Fallopian tube (tissue), 1 donor: ENCODE measurements around the gene ARL6IP6.

DNA sequence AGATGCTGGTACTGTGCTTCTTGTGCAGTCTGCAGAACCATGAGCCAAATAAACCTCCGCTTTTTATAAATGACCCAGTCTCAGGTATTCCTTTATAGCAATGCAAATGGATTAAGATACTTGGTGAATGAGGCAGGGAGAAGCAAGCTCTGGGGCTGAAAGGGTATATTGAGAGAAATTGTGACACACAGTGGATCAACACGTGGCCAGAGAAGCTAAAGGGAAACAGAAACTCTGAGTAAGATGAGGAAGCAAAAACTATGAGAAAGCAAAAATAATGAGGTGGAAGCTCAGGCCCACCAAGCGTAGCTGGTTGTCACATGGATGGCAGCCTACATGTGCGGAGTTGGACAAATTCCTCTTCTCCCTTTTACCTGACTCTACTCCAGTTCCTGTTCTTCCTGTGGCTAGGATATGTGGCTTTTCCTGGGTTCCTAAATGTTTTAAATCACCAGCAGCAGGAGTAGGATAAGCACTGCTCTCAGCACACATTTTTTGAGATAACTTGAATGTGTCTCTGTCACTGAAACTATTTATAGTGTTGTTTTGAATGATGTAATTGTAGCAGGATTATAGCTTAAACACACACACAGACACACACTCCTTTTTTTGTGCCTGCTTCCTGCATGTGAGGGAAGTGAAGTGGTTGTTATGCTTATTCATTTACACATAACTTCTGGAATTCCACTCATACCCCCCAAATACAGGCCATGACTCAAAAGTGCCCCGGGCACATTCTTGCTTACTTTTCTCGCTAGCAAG lies 30.1 kb upstream of the EPC2 start:
- PRO-cap: no peak

DNA sequence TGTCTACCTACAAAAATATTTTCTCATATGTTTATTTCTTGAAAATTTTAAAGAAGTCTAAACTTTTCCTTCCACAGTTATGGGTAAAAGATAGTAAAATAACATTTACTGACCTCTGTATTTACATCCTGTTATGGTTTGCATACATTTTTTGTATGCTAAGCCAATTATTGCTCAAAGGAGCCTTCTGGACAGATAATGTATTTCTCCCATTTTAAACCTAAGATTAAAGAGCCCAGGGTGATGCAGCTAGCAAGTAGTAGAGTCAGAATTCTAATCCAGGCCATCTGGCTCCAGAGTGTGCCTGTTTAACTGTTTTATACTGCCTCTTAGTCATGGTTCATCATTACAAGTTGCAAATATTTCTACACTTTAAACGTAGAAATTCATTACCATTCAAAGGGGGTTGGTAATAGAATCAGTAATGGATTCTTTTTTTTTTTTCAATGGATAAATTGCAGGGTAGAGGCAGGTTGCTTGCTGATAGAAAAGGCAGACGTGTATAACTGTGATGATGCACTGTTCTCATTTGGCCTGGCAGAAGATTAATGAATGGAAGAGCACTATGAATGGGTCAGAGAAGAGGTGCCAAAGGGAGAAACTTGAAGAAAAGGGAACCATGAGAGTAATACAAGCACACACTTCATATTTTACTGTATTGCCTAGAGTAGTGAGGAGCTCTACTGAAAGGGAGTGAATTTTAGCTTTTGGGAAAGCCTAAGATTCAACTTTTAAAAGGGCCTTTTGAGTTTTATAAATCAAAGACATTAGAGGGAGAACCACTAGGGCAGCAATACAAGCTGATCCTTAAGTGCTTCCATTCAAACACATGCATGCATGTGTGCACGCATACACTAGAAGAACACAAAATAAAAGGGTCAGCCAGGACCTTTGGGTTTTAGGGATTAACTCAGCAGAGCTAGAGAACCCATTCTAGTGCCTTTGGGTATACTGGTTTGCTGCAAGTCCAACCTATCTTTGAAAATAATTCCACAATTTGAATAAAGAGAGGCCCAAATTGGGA lies 52.6 kb downstream of the EPC2 start:
- PRO-cap: no peak

DNA sequence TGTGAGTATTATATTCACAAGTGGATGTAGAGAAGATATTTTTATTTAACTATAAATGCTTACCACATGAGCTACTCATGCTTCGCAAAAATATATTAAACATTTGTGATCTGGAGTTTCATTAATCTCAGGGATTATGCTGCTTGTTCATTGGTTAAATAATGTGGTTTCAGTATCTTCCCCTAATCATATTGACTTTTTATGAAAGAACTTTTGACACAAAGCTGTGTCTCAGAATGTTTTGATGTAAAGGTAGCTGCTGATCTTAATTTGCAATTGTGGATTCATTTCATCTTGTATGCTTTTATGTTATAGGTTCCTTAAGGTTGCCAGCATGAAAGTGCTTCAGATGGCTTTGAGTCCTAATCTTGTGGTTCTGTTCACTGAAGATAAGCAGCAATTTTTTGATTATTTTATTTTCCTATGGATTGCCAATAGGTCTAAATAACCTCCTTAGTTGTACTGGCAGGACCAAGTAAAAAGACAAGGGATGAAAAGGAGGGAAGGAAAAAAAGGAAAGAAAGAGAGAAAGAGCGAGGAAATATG lies 92.5 kb downstream of the LYPD6B start:
- PRO-cap: no peak

DNA sequence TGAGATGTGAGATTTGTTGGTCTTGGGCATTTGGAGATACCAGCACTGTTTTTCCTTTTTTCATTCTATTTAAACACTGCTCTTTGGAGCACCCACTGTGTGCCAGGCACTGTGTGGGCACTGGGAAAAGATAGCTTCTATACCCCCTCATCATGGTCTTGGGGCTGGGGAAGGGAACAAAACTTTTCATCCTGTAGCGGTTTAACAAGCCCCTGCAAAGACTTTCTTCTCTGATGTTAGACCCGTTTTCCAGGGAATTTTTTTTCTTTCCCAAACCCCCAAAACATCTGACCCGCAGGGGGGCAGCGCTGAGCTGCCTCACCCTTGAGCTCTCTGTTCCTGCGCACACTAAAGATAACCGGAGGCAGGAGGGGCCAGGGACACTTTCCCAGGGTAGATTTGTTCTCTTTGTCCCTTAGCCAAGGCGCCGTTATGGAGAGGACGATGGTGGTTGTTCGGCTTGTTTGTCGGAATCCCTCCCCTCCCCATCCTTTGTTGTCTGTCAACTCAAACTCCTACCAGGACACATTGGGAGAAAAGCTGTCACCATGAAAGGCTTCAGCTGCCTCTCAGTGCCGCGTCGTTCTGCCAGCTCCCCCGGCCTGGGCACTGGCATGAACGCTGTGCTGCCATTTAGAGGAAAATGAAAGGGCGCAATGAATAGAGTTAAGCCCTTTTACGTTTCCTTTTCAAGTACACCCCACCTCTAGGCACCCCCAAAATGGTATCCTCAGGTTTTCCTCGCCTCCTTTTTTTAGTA lies 62.4 kb downstream of the RND3 start:
- PRO-cap: no peak

DNA sequence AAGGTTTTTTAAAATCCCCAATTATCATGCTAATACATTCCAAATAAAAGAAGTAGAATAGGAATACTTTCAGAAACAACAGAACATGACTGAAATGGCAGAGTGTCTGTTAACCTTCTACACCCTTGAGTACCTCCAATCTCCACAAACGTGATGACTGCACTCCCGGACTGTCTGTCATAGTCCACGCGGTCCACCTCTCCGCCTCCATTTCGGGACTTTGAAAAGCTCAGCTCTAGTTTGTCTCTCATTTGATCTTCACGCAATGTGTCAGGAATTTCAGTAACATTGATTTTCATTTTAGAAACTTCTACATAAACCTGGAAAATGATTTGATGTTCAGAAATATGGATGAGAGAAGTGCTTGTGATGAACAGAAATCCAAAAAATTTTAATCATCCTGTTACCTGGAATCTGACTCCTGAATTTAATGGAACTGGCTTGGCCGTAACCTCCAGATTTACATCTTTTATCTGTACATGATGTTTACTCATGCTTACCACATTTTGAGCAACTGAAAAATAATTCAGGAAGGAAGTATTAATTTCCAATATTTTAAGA lies 13.8 kb upstream of the RBM43 start:
- PRO-cap: no peak

DNA sequence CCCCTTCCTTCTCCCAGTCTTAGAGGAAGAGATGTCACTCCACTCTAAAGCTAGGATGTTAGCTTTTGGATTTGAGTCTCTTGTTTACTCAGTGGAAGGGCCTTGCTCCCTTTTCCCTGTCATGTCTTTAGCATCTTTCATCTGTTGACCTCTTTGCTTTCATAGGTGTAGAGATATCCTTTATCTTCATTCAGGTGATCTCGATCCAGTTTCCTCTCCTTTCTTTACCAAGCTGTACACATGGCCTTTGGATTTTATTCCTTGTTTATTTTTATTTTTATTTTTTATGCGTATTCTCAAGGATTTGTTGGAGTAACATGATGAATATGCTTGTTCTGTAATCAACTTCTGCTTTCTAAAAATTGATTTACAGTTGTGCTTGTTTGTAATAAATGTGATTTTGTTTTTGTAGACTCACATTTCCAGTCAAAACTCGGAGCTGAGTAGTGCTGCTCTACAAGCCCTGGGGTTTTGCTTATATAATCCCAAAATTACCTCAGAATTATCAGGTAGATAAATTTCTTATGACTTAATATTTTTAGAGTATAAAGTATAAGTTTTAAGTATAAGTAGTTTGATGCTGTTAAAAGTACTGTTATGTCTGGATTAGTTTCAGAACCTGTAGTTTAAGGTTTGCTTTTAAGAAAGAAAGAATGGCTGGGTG lies 4.8 kb downstream of the RIF1 start:
- PRO-cap: no peak

DNA sequence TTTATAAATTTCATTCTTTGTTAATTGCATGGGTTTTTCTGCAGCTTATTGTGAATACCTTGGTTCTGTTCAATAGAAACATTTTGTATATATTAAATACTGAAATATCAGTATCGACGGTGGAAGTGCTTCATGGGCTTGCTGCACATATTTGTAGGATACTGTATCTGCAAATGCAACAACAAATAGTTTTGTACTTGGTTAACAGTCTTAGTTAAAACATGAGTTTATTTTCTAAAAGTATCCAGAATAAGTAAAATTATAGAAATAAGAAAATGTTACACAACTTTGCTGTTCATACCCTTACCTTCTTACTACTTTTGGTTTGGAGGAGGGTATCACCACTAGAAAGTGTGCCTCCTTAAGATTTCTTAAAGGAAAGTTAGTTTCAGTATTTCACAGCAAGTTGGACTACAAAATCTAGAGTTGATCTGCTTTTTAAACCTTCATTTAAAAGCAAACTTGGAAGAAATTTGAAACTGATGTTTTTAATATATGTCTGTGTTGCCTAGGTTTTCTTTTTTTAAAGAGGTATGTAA lies 66.2 kb downstream of the RIF1 start:
- PRO-cap: no peak

DNA sequence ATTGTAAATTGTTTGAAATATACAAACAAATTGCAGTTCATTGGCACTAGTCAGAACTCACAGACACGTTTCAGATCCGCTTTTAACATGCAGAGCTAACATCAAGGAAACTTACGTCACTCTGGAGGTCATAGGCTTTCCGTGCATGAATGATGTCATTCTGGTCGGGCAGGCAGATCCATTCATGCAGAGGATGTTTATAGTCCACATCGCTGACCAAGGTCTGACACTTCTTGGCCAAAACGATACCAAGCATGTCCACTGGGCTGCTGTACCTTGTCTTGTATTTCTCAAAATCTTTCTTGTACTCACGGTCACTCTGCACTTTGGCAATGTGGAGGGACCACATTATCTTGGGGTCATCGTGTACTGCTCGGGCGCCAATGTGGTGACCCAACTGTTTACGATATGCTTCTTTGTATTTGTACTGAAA lies 114.9 kb downstream of the NEB start:
- PRO-cap: no peak

- PRO-cap: no peak
Measured at GRCh38 chr2:151771154-151772347, 37.3 kb upstream of the NEB start.

GRCh38 chr2:152433152-152433889 lies 98.3 kb downstream of the FMNL2 start:
- PRO-cap: no peak

DNA sequence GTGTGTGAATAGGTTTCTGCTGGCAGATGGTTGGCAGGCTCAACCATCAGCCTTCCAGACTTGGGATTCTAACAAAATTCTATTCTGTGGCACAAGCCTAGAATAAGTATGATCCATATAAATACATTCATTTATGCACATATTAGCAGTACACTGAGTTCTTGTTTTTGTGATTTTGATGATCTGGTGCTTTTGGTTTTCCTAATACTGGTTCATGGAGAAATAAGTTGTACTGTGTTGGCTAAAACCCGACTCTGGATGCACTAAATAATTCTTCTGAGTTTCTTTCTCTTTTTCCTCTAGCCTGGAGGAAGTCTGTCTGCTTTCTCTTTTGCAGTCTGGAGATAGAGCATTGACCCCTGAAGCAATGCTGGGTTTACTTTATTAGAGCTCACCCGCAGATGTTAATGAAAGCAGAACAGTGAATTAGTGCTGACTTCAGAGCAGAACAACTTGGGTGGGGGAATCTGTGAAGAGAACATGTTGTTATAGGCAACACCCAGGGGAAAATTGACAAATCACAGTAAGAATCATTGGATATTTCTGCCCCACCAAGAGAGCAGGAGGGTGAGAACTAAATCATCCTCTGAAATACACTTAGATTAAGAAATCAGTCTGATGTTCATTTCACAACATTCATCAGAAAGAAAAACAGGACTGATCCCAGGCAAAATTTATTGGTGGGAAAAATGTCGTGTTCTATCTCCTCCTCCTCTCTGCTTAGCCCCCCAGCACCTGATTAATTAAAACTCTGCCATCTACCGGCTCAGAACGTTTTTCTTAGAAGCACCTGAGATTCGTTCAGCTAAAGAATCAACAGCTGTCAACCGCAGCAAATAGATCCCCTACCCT lies 164.9 kb downstream of the FMNL2 start:
- PRO-cap: no peak

GRCh38 chr2:152525193-152526047 lies 190.4 kb downstream of the FMNL2 start:
- PRO-cap: no peak

DNA sequence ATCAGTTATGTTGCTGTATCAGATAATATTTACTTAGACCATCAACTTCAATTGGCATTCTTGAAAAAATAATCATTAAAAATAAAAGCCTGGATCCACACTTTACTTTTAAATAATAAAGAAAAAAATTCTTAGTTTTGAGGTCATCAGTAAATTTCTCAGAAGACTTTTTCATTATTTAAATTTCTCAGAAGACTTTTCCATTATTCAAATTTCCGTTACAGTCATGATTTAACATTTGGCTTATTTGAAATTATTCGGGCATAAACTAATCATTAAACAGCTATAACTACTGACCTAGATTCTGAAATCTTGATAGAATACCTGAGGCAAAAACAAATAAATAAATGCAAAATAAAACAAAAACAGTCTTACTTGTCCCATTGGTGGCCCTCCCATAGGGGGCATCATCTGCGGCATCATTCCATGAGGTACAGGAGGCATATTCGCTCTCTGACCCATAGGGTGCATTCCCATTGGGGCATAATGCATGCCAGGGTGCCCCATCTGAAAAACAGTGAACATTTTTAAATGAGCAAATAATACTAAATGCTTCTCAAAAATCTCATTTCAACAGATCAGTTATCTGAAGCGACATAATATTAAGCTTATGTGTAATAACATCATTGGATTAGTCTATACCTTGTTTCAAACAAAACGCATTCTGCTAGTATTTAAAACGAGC lies 1.5 kb downstream of the PRPF40A start:
- PRO-cap: no peak

DNA sequence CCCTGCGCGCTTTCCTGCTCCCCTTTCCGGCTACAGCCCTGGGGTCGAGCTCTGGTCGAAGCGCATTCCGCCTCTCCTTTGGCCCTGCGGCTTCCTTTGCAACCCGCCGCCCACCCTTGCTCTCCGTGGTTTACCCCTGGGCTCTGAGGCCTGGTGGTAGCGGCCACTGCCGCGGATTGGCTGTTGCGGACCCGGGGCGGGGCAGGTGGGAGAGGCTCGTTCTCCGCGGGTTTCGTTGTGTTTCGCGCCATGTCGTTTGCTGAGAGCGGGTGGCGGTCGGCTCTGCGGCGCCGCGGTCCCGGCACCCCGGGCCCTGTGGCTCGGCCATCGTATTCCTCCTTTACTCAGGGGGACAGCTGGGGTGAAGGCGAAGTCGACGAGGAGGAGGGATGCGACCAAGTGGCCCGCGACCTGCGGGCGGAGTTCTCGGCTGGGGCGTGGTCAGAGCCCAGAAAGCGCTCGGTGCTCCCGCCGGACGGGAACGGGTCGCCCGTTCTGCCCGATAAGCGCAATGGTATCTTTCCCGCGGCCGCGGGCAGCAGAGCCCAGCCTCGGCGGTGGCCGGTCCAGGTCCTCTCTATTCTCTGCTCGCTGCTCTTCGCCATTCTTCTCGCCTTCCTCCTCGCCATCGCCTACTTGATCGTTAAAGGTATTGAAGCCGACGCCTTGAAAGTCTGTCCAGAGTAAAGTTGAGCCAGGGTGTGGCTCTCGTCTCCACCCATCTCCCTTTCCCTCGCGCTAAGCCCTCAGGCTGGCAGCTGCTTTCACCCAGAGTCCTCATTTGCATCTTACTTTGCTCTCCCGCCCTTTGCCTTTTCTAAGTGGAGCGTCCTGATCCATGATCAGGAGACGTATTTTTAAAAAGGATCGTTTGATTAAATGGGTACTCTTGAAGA lies at the start of gene ARL6IP6:
Gene ARL6IP6 (plus strand): TSS at position 245 of the 896 bp plus-strand sequence.
- PRO-cap: bidirectional peak, plus-strand start at position 250 of the sequence, minus-strand start at position 127 of the sequence; bidirectional peak, plus-strand start at position 716 of the sequence, minus-strand start at position 730 of the sequence; unidirectional peak, minus-strand start at position 783 of the sequence

GRCh38 chr2:153059734-153059933 lies 341.2 kb downstream of the ARL6IP6 start:
- PRO-cap: no peak

- PRO-cap: no peak
Measured at GRCh38 chr2:153079337-153079692, 360.9 kb downstream of the ARL6IP6 start.

DNA sequence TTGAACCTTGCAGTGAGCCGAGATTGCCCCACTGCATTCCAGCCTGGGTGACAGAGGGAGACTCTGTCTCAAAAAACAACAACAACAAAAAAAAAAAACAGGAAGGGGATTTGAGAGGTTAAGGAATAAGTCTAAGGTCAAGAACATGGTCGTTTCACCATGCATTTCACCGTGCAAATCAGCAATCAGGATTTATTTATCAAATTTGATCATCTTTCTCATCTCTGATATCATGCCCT lies 334.9 kb downstream of the GALNT13 start:
- PRO-cap: no peak

GRCh38 chr2:154447722-154448135 lies 250.8 kb upstream of the KCNJ3 start:
- PRO-cap: no peak

DNA sequence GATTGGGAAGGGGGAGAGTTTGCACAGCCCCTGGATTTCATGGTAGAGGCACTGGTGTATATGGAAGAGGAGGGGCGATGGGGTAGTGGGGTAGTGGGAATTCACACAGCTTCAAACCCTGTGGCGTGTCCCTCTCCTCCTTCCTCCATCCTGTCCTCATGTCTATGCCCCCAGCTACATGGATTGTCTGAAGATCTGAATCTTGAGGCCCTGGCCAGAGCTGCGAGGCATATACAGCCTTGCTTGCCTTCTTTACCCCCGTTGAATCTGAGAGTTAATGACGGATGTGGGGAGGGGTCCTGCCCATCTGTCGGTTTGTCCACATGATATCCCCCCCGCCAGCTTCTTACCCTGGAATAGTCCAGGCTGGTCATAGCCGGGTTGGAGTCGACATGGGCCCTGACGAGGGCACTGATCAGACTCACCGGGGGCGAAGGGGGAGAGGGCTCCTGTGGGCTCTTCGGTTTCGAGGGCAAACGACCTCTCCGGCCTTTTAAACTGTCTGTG lies 5.0 kb downstream of the NR4A2 start:
- PRO-cap: no peak

DNA sequence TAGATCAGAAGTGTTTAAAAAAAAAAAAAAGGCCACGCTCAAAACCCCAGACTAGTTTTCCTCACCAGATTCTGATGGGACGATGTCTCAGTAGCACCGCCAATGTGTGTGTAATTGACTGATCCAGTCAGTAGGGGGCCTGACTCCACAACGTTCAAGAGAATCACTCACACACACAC lies 2.9 kb upstream of the NR4A2 start:
- PRO-cap: no peak